Vein endothelial cell (primary cell): ENCODE measurements around the genes WIPI1 and MAP2K6.

GRCh38 chr17:68356374-68357063, 65.2 kb downstream of the ARSG start:
- CAGE, long polyA plus RNA = no peak

- CAGE, long polyA plus RNA = no peak
These were observed 76.3 kb downstream of the WIPI1 start for GRCh38 chr17:68380954-68381503.

DNA sequence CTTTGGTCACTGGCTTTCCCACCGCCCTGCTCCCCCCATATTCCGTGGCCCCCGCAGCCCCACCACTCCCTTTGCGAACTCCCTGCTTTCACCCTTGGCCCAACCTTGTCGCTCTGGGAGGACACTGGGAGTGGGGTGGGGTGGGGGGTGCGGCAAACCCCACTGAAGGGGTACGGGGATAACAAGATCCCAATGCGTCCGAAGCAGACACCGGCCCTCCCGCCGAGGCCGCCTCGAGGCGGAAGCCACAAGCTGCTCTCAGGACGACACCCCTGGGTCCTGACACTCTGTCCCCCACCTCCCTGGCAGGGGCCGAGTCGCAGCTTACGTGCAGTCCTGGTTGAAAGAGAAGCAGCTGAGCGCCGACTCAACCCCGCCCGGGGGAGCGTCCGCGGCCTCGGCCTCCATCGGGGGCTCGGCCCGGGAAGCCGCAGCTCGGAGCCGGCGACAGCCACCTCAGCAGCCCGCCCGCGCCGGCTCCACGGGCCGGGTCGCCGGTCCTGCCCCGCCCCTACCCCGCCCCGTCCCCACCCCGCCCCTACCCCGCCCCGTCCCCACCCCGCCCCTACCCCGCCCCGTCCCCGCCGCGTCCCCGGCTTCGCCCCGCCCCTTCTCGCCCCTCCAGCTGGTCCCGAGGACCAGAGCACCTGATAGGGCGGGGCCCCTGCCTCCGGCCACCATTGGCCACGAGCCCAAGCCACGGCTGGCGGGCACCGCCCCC, at the start of gene WIPI1:
TSS of gene WIPI1 (minus strand) at position 483 of the 721 bp plus-strand sequence.
- CAGE, long polyA plus RNA = no peak

- CAGE, long polyA plus RNA = no peak
These were observed 27.2 kb downstream of the PRKAR1A start for GRCh38 chr17:68539259-68540007.

- CAGE, long polyA plus RNA = no peak
These were observed 28.5 kb downstream of the PRKAR1A start for GRCh38 chr17:68540615-68541265.

- CAGE, long polyA plus RNA = no peak
These were observed 21.9 kb downstream of the FAM20A start for GRCh38 chr17:68579255-68579673.

- CAGE, long polyA plus RNA = no peak
These were observed 674 bp upstream of the FAM20A start for GRCh38 chr17:68601590-68602492.

- CAGE, long polyA plus RNA = no peak
These were observed 1.9 kb upstream of the FAM20A start for GRCh38 chr17:68602851-68603777.

DNA sequence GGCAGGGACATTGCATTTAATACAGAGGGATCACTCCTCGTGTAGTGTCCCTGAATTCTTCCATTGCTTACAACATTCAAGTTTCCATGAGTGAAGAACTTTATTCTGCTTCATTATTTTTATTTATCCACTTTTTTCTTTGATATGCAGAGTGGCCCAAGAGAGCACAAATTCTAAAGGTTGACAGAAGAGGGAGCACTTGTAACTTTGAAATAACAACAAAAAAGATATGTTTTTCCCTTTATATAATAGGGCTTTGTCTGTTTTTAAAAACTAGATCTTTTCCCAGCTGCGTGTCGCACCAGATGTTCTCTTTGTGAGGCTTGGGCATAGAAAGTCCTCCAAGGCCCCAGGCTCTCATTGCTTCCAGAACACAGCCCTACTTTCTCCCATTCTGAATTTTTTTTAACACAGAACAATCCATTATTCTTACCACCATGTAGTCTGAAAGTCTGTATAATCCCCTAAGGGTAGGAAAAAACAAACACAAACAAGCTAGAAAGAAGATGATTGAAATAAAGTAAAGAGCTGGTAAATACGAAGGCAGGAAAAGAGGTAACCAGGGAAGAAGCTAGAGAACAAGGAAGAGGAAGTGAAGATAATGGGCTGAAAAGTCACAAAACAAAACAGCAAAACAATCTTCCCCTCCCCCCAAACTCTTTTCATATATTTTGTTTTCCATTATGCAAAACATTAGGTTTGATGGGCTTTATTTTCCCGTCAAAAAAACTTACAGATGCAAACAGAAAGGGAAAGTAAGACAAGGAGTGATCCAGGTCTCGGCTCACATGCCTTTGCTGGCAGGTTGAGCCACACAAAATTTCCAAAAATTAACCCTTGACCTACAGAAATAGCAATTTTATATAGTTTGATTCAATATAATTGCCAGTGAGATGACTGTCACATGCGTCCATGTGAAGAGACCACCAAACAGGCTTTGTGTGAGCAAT, 160.4 kb downstream of the ABCA8 start:
- CAGE, long polyA plus RNA = no peak

DNA sequence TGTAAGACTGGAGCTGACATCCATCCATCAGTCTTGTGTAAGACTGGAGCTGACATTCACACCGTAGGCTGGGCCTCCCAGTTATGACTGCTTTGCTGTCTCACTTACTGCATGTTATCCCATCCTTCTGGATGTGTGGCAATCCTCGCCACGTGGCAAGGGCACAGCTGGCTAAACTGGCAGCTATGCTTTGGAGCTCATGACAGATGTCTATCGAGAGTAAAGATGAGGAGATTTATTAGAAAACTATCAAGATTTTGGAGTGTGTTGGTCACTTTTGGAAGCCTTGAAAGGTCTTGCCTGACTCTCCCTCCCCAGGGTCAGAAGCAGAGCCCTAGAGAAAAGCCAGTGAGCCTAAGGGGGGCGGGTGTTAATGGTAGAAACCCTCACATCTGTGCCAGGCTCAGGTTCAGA, 115.0 kb downstream of the ABCA8 start:
- CAGE, long polyA plus RNA = no peak

DNA sequence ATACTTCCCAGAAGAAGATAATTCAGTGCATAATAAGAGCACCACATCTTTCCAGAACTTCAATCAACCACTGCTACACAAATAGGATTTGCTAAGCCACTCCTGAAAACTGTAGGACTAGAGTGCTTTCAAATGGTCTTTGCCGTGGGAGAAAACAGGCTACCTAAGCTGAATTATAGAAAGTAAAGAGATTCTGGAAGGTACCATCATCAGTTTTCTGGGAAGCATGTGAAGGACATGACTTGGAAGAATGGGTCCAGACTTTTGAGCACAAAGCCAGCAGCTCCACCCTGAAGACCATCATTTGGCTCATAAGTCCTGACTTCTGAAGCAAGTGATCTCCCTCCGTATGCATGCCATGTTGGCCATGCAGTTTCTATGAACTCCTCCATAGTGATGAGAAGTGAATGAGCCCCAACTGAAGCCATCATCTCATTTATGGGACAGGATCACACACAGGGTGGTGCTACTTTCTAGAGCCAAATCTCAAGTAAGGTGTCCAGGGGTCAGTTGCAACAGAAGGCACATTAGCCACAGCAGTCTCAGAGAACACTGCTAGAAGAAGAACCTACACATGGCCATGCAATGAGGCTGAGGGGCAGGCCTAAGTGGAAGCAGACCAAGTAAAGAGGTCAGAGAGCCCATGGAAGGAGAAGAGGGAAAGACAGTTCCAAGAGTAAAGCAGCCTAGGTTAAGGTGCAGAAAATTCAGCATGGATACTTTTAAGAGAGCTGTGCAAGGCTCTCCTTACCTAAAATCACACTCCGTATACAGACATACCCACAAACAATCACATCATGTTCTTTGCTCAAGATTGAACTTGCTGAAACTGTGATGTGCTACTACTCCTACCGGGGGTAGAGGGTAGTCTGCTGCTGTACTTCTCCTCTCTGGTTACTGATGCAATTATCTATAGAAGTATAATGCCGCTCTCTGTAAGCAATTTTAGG, 1.9 kb downstream of the ABCA8 start:
- CAGE, long polyA plus RNA = no peak

DNA sequence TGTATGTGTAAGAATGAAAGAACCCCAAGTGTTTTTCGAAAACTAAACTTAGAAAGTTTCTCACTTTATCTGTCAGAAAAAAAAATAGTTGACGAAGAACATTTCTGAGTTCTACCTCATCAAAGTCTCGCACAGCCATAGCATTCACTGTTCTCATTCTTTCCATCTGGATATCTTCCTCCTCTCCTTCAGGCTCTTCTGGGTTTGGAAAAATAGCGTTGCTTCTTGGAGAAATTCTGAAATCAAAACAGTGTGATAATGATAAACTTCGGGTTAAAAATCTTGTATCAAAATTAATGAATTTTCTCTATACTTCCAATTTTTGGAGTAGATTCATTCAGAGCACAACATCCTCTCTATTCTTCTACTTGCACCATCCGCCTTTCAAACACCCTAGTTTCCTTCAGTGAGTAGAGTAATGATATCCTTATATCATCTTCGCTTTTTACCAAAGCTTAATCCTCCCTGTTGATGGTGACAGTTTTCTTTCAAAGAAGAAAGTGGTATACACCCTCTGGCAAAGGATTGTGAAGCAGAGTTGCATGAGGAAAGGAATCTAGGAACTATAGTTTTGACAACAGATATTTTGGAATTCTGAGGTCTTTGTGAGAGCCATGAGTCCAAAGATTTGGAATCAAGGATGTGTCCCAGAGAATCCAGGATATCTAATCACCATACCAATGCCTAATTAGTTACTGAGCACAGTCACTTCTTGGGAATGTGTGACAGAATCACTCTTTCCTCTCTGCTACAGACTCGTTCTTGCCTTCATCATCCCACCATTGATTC, 35.7 kb upstream of the ABCA8 start:
- CAGE, long polyA plus RNA = no peak

DNA sequence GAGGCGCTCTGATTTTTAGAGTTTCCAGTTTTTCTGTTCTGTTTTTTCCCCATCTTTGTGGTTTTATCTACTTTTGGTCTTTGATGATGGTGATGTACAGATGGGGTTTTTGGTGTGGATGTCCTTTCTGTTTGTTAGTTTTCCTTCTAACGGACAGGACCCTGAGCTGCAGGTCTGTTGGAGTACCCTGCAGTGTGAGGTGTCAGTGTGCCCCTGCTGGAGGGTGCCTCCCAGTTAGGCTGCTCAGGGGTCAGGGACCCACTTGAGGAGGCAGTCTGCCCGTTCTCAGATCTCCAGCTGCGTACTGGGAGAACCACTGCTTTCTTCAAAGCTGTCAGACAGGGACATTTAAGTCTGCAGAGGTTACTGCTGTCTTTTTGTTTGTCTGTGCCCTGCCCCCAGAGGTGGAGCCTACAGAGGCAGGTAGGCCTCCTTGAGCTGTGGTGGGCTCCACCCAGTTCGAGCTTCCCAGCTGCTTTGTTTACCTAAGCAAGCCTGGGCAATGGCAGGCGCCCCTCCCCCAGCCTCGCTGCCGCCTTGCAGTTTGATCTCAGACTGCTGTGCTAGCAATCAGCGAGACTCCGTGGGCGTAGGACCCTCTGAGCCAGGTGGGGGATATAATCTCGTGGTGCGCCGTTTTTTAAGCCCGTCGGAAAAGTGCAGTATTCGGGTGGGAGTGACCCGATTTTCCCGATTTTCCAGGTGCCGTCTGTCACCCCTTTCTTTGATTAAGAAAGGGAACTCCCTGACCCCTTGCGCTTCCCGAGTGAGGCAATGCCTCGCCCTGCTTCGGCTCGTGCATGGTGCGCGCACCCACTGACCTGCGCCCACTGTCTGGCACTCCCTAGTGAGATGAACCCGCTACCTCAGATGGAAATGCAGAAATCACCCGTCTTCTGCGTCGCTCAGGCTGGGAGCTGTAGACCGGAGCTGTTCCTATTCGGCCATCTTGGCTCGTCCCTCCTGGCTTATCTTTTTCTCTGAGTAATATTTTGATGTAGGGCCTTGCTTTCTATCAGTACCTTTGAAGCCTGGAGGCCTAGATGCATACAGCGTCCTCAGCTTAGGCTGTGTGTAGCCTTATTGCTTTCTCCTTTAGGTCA, 49.3 kb upstream of the ABCA8 start:
- CAGE, long polyA plus RNA = no peak

- CAGE, long polyA plus RNA = no peak
These were observed 11.0 kb downstream of the ABCA6 start for GRCh38 chr17:69130573-69131219.

- CAGE, long polyA plus RNA = no peak
These were observed 6.7 kb upstream of the ABCA10 start for GRCh38 chr17:69235238-69235725.

- CAGE, long polyA plus RNA = no peak
These were observed at the start of gene MAP2K6 for GRCh38 chr17:69414313-69415336. Gene MAP2K6 (plus strand): TSS chr17:69414697.

GRCh38 chr17:69907384-69907628, 167.7 kb upstream of the KCNJ16 start:
- CAGE, long polyA plus RNA = no peak

GRCh38 chr17:70077924-70078255, 2.9 kb downstream of the KCNJ16 start:
- CAGE, long polyA plus RNA = no peak

GRCh38 chr17:70089164-70089363, 14.0 kb downstream of the KCNJ16 start:
- CAGE, long polyA plus RNA = no peak

DNA sequence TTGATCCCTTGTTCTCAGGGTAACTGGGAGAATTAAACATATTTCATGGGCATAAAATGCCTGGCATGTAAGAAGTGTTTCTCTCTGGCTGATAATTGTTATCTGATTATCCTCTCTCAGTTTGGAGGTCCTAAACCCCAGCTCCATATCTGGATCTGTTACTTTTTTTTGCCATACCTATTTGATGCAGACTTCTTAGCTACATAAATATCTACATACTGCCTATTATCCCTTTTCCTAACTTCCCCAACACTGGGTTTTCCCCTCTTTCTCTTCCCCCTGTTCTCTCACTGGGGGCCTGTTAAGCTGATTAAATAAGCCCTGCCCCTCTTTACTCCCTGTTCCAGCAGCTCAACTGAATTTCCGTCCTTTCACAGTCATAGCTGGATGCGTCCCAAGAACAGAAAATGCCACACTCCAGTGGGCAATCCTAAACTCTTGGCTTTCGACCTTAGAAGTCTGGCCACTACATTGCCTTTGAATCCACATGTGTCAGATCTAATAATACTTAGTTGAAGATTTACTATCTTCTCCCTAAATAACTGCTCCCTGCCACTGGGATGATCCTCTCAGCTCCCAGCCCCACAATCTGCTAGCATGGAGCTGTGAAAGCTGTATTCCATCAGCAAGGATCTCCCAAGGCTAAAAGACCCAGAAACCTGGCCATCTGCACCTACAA, 34.4 kb downstream of the KCNJ16 start:
- CAGE, long polyA plus RNA = no peak